WTC11 (cell line): ENCODE data around the genes SPTBN2 and C11orf86.

DNA sequence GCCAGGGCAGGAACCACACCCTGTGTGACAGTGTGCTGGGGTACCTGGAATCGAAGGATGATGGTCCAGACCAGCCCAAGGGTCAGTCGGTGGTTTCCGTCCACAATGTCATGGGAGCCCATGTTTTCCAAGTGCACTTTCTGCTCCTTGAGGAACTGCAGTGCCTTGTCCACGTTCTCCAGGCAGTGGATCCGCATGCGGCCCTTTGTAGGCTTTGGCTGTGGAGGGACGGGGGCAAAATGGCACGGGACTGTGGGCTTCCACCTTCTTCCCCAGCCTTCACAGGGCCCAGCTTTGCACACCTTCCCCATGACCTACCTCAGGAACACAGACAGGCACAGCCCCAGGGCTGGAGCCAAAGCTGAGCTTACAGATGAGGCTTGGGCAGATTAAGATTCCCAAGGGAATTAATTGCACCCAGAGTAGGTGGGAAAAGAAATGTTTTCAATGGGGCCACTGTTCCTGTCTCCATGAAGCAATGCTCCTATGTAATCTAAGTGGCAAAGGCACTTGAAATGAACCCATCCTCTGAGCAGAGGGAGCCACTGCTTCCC lies 13.8 kb downstream of the SPTBN2 start:
- PRO-cap = no peak

DNA sequence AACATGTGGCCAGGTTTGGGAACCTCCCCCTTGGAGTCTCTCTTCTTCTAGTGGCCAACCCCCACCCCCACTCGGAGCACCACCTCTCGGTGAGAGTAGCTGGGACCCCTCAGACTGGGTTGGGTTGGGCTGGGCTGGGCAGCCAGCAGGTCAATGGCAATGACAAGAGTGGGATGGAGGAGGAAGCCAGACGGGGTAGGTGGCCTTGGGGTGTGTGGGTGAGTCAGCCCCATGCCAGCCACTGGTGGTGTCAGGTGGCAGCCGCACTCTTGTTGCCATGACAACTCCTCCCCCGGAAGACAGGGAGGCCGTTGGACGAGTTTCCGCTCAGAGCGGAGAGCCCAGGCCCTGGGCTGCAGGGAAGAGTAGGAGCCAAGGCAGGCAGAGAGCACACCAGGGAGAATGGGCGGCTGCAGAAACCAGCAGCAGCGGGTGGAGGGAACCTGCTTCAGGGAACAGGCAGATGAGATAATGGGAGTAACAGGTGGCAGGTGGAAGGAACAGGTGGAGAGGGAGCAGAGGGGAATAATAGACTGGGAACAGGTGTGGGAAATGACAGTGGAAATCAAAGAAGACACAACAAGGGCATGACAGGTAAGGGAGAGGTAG lies 8.8 kb downstream of the SPTBN2 start:
- PRO-cap = unidirectional peak, plus-strand start at position 330 of the sequence

GRCh38 chr11:66728715-66729402 lies at the start of gene SPTBN2:
Gene SPTBN2, minus strand, starts transcription at chr11:66729216.
- PRO-cap = no peak

- PRO-cap = no peak
Observed at GRCh38 chr11:66844015-66844554, 844 bp downstream of the RCE1 start.

DNA sequence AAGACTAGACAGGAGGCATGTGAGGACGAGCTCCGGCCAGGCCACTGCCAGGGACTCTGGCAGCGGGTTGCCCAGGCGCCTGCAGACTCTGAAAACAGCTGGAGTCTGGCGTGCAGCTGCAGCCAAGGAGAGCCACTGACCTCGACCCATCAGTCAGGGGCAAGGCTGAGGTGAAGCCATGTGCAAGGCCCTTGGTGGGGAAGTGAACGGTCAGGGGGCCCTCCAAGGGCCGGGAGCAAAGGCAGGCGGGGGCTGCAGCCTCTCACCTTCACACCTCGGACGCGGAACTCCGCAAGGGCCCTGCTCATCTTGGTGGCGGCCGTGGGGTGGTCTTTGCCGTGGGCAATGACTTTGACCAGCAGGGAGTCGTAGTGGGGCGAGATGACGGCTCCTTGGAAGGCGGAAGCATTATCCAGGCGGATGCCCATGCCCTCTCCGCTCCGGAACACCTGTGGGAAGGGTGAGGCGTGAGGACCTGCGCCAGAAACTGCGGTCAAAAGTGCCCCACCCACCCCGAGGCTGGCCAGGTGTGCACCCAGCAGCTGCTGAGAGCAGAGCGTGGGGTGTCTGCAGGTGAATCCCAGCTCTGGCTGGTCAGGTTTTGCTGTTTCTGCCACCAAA lies 6.8 kb downstream of the LRFN4 start:
- PRO-cap = no peak

- PRO-cap = no peak
Observed at GRCh38 chr11:66903986-66904514, 47.2 kb downstream of the LRFN4 start.

GRCh38 chr11:66951863-66952145 lies 6.4 kb downstream of the PC start:
- PRO-cap = no peak

DNA sequence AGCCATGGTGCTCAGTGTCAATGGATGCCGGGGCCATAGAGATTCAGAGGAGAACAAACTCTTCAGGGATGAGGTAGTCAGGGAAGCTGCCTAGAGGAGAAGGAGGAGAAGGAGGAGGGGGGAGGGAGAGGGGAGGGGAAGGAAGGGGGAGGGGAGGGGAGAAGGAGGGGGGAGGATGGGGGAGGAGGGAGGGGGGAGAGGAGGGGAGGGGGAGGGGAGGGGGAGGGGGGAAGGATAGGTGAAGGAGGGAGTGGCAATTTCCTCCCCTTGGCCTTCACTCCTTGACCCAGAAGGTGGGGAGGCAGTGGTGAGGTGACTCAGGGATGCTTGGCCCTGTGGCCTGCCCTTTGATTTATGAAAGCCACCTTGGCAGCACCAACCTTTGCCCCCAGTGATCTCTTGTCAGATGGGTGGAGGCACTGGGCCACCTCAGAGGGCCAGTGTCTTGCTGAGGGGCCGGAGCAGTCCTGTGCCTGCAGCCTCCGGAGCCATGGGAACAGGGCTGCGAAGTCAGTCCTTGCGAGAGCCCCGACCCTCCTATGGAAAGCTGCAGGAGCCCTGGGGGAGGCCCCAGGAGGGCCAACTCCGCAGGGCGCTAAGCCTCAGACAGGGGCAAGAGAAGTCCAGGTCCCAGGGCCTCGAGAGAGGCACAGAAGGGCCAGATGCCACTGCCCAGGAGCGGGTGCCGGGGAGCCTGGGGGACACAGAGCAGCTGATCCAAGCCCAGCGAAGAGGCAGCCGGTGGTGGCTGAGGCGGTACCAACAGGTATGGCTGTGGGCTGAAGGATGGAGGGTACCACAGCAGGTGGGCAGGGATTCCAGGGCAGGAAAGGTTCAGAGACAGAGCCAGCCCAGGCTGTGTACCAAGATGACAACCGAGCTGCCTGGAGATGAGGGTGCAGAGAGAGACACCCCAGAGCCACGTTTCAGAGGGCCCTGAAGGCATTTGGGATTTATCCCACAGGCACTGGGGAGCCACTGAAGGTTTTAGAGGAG lies at the start of gene C11orf86:
TSS of gene C11orf86 (plus strand) at position 432 of the 996 bp plus-strand sequence.
- PRO-cap = no peak

DNA sequence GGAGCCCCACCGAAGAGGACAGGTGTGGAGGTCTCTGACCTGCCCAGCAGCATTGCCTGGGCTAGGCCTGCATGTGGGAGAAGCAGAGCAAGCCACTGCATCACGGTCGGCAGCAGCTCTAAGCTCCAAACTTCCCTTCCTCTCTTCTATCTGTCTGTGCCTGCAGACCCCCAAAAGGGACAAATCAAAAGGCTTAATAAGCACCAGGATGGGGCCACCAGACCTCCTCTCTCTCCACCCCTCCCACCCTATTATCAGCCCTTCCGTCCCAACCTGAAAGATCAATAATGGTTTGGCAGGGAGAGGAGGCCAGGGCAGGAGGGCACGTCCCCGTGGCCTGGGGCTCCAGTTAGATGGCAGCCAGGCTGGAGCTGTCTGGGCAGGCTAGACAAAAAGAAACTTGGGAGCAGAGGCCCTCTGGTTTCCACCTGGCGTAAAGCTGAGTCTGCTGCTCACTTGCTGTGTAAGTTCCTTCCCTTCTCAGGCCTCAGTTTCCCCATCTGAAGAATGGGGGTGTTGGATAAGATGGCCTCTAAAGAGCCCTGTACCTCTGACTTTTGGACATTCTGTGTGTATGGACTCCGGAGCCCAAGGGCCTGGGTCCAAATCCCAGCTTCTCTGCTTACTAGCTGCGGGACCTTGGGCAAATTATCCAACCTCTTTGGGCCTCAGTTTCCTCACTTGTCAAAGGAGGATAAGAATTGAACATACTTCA lies 3.8 kb upstream of the RHOD start:
- PRO-cap = no peak

DNA sequence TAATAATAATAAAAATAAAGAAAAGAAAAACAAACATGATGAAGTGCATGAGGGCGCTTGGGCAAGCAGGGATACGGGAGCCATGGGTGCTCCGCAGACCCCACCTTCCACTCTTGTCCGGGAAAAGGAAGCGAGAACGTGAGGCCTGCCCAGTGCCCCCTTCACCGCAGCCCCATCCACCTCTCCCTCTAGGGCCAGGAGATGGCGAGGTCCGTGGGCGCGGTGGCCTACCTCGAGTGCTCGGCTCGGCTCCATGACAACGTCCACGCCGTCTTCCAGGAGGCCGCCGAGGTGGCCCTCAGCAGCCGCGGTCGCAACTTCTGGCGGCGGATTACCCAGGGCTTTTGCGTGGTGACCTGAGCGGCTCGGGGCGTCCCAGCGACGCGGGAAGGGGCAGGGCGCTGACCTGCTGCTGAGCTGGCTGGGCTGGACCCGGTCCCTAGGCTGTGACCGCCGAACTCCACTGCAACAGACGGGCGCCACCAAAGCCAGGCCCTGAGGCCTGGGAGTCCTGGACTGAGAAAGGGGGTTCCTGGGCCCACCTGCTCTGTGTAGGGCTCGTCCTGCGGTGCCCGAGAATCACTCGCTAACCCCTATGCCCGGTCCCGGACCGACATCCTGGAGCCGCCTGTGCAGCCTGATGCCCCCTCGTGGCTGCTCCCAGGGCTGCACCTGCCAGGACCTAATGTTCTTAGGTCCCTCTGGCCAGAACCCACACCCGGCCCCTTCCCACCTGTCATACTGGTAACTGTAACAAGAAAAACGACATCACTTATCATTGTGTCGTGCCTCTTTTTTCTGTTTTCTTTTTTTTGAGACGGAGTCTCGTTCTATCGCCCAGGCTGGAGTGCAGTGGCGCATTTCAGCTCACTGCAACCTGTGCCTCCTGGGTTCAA lies 14.8 kb downstream of the RHOD start:
- PRO-cap = no peak

DNA sequence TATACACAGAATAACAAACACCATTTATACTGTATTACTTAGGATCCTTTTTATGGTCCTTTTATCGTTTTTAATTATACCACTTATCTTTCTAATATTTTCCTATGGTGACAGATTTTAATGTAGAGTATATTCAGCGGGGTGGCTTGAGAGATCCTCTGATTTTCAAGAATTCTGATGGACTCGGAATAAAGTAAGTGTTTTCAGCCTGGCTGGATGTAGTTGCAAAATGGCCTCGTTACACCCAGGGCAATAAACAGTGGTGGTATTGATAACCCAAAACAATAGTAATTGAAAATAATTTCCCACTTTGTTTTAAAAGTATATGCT lies 62.1 kb downstream of the KDM2A start:
- PRO-cap = no peak

- PRO-cap = no peak
Observed at GRCh38 chr11:67181536-67181944, 62.5 kb downstream of the KDM2A start.

GRCh38 chr11:67254761-67255557 lies 11.3 kb upstream of the GRK2 start:
- PRO-cap = no peak

GRCh38 chr11:67256343-67256842 lies 9.9 kb upstream of the GRK2 start:
- PRO-cap = no peak

DNA sequence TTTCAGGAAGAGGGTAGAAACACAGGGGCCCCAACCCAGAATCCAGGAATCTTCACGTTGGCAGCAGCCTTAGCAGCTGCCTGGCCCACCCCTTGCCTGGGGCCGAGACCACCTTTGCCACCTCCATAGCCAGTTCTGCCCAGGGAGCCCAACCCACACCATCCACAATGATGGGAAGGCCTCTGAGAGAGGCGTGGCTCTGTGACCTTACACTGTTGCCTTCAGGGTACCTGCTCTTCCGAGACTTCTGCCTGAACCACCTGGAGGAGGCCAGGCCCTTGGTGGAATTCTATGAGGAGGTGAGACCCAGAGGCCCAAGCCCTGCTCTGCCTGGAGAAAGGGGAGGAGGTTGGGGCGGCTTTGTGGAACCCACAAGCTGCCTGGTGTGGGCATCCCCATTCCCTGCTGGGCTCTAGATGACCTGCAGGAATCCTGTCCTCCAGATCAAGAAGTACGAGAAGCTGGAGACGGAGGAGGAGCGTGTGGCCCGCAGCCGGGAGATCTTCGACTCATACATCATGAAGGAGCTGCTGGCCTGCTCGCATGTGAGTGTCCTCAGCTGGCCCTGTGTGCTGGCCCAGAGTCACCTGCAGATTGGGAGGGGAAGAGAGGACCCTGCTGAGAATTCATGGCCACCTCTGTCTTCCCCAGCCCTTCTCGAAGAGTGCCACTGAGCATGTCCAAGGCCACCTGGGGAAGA lies 10.0 kb upstream of the ANKRD13D start:
- PRO-cap = no peak

DNA sequence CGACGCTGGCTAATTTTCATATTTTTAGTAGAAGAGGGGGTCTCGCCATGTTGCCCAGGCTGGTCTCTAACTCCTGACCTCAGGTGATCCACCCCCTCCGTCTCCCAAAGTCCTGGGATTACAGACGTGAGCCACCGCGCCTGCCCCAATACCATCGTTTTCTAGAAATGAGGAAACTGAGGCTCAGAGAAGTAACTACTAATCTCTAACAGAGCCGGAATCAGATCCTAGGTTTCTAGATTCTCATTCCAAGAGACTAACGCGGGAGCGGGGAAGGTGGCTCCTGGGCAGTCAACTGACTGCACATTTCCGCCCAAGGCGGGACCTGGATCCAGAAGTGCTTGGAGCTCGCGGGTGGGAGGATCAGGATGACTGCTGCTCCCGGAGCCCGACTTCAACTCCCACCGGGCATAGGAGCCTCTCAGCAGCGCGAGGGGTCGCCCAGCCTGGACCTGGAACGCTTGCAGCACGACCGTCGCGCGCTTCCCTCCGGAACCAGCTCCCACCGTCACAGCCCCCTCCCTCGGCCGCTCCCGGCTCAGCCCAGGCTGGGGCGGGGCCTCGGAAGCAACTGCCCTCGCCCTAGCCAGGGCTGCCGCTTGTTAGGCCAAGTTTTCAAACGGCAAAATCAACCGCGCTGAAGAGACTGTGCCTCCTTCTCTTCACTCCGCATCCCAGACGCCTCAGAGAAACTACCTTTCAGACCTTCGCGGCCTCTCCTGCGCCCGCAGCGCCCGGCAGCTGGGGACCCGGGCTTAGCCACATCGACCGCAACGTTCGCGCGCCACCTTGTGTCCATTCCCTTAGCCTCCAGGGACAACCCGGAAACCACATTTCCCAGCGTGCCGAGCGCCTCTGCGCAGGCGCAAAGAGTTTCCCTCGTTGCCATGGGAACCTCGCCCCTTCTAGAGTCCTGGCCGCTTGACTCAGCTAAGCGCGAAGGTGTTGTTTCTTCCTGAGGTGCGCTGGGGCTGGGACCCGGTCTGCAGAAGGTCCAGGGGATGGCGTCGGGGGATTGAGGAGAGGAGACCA lies 13.9 kb downstream of the SSH3 start:
- PRO-cap = bidirectional peak, plus-strand start at position 334 of the sequence, minus-strand start at position 258 of the sequence; bidirectional peak, plus-strand start at position 618 of the sequence, minus-strand start at position 497 of the sequence; bidirectional peak, plus-strand start at position 958 of the sequence, minus-strand start at position 793 of the sequence

GRCh38 chr11:67366553-67367371 lies 6.6 kb downstream of the CLCF1 start:
- PRO-cap = no peak

DNA sequence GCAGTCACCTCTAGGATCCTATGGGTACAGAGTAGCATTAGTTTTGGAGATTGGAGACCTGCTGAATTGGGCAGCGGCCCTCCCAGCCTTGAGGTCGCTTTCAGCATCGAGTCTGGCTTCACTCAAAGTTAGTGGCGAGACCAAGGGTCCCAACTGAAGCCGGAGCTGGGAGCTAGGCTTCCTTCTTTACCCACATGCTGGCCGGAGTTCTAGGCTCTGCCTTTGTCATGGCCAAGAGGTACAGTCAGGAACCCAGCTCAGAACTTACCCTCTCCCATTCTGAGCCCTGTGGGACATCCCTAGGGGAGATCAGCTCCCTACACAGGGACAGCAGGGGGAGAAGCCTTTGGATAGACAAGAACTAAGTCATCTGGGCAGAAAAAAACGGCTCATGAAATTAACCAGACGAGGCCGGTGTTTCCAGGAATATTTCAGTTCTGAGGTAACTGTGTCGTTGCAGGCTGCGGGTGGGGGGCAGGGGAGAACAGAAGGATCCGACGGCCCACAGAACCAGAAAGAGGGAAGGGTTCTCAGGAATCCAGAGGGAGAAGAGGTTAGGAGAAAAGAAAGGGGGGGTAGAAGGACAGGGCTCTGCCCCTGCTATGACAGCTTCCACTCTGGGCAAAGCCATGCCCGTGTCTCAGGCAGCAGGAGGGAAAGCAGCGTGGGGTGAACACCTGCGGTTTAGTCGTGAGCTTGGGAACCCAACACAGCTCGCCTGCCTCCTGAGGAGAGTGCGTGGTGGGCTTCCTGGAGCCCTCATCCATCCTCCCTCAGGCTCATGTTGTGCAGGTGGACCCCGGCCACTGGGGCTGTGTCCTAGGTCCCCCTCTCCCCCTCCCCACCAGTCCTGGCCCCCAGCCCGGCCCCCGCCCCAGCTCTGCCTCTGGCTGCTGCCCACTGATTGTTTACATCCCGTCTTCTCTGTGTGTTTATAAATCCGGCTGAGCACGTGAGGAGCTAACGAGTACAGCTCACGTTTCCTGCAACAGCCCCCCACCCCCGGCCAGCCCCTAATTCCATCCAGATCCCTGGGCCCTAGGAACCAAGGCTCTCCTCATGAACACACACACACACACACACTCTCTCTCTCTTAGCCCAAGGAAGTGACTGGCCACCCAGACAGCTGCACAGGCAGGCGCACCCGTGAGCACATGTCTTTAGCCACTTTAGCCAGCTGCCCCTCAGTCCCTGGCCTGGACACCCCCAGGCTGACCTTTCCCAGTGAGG lies 3.4 kb downstream of the CLCF1 start:
- PRO-cap = no peak

- PRO-cap = no peak
Observed at GRCh38 chr11:67371126-67372290, 1.9 kb downstream of the CLCF1 start.

DNA sequence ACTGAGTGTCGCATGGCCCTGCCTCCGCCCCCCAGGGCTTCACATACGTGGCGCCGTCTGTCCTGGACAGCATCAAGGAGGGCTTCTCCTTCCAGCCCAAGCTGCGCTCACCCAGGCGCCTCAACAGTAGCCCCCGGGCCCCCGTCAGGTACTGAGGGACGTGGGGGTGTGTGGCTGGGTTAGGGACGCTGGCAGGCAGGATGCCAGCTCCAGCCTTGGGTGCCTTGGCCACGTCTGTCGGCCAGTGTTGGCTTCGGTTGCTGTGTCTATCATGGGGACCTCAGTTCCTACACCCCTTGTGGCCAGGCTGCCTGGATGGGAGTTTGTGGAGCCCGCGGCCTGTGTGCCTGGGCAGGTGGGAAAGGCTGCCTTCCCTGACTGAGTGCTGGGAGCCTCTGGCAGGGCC lies 2.9 kb downstream of the PTPRCAP start:
- PRO-cap = no peak